Hair follicle dermal papilla cell (primary cell): ENCODE data around the gene ENDOU.

GRCh38 chr12:46187505-46188129 lies 81.2 kb downstream of the SLC38A1 start:
- CAGE, long polyA plus RNA, result no peak

DNA sequence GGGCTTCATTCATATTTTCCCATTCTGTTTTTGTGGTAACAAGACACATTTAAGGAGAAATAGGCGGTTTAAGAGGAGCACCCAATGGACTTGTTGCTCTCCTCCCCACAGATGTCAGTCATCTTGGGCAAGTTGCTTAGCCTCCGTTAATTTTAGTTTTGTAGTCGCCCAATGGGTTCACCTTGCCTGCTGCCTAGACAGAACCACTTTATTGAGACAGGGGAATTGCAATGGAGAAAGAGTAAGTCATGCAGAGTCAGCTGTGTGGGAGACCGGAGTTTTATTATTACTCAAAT lies 50.5 kb downstream of the SLC38A1 start:
- CAGE, long polyA plus RNA, result no peak

GRCh38 chr12:46360437-46361372 lies 11.9 kb downstream of the SLC38A2 start:
- CAGE, long polyA plus RNA, result no peak

GRCh38 chr12:46374503-46374784 lies 1.9 kb upstream of the SLC38A2 start:
- CAGE, long polyA plus RNA, result no peak

DNA sequence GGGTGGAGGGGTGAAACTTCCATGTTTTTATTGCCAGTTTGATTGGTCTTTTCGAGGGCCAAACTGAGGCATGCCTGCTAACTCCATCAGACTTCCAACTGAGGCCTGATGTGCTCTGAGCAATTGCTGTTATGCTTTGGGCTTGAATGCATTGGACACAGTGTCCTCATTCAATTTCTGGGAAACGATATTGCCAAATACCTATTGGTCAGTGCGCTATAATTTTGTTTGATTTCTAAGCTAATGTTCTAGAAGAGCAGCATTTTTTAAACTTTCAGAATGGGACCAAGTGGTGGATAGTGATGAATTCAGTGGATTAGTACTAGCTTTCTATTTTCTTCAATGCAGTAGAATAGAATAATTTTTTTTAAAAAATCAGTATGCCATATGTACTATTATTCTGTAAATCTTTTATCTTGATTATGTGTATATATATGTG lies 2.2 kb upstream of the SLC38A2 start:
- CAGE, long polyA plus RNA, result no peak

DNA sequence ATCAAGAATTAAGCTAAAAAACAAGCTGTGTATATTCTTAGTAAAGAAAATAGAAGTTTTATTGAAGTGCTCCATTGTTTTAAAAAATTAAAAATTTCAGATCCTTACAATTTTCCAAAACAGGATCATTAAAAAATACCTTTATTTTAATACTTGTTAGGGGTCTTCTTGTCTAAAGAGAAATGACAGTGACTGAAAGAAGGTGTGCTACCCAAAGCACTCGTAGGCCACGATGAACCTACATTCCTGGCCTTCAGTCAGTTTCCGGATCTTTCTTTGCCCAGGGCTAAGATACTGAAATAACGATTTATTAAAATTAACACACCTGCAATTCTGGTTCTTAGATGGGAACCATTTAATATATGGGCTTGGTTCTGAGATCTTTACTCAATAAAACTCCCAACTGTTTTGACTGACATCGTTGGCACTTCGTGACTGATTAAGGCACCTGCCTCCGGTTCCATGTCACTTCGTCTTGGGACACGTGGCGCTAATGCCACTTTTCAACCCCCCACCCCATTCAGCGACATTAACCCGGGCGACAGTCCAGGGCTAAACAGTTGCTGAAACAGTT lies 9.6 kb upstream of the SLC38A2 start:
- CAGE, long polyA plus RNA, result no peak

DNA sequence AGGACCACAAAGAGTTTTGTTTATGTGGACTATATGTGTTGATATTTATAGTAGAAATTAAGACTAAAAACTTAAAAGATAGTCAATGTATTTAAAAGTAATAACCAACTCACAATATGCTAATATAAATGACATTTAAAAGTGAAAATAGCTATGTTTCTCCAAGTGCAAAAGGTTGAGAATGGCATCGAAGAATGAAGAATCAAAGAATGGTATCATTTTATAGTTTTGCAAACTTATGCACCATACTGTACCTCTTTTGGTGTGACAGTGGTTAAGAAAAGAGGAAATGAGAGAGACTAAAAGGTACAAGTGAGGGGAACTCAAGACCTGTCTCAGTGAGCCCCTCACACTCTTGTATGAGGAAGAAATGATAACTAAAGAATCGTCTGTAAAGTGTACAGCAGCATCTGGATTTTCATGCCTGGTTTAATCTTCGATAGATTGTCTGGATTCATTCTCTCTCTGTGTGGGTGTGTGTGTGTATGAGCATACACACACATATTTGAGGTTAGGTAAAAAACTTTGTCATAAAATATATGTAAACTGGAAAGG lies 15.8 kb upstream of the SLC38A2 start:
- CAGE, long polyA plus RNA, result no peak

GRCh38 chr12:46470069-46470326 lies 97.4 kb upstream of the SLC38A2 start:
- CAGE, long polyA plus RNA, result no peak

GRCh38 chr12:46473414-46474048 lies 101.0 kb upstream of the SLC38A2 start:
- CAGE, long polyA plus RNA, result no peak

- CAGE, long polyA plus RNA, result no peak
Observed at GRCh38 chr12:46524010-46524742, 151.6 kb upstream of the SLC38A2 start.

GRCh38 chr12:46562072-46562956 lies 189.7 kb upstream of the SLC38A2 start:
- CAGE, long polyA plus RNA, result no peak

- CAGE, long polyA plus RNA, result no peak
Observed at GRCh38 chr12:46659669-46660345, 166.0 kb downstream of the SLC38A4 start.

DNA sequence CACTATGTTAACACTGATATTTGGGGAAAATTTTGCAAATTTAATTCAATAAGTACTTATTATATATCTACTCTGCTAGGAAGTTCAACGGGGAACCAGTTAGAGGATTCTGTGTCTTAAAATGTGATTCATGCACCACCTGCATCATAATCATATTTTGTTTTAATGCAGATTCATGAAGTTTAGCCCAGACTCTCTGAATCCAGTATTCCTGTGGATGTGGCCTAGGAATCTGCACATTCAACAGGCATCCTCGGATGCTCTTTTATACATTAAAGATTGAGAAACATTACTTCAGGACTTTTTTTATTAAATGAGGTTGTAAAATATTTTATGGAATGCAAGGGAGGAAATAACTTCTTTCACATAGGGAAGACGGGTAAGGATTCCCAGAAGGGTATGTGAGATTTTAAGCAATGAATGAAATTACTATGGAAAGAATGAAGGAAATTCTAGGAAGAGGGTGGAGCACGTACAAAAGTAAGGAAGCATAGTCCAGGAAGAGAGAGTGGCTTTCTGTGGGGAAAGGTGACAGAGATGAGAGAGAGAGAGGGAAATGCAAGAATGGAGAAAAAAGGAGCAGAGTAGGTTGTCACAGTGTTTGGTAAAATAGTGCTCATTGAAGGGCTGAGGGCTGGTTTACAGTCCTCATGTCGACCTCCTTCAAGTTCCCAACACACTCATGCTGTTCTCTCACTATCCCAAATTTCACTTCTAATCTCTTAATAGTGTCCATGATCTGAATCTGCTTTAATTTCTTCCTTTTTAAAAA lies 138.6 kb downstream of the SLC38A4 start:
- CAGE, long polyA plus RNA, result no peak

GRCh38 chr12:46965645-46966103 lies 113.7 kb upstream of the PCED1B start:
- CAGE, long polyA plus RNA, result no peak

- CAGE, long polyA plus RNA, result no peak
Observed at GRCh38 chr12:47078474-47079203, 782 bp upstream of the PCED1B start.

GRCh38 chr12:47359684-47360144 lies 280.0 kb upstream of the AMIGO2 start:
- CAGE, long polyA plus RNA, result no peak

DNA sequence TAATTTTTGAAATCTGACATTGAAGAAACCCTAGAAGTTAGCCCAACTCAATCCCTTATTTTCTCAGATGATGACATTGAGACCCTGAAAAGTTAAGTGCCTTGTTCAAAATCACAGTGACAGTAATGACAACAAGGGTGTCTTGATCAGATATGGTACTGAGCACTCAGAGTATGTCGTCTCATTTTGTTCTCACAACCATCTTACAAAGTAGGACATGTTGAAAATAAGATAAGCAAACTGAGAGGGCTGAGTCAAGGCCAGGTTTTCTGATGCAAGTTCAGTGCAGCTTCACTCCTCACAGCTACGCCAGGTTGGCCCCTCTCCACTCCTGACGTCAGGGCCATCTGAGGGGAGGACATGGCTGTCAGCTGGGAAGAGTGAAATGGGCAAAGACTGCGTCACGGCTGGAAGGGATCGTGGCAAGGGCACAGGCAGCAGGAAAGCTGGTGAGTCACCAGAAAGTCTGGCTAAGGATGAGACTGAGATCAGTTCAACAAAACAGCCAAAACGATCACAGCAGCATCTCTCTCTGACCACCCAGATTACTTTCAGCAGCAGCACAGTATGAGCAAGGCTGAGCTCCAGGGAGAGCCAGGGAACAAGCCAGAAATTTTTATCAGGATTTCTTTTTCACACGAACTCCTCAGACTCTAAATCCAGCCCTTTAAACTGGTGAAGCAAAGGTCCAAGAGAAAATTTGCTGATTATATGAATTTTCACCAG lies 297.7 kb upstream of the AMIGO2 start:
- CAGE, long polyA plus RNA, result no peak

GRCh38 chr12:47651233-47652088 lies 54.4 kb downstream of the RPAP3 start:
- CAGE, long polyA plus RNA, result no peak

GRCh38 chr12:47725107-47725596 lies at the start of gene ENDOU:
ENDOU (minus strand) TSS chr12:47725490.
- CAGE, long polyA plus RNA, result no peak

GRCh38 chr12:47725775-47726395 lies 595 bp upstream of the ENDOU start:
- CAGE, long polyA plus RNA, result no peak